Panc1 (cell line): ENCODE measurements around the gene BCL2A1.

GRCh38 chr15:79235984-79236248, 46.6 kb upstream of the ANKRD34C start:
- RRBS, 2 experiments, result no CpG with 5 or more reads among the region's 2 CpGs

DNA sequence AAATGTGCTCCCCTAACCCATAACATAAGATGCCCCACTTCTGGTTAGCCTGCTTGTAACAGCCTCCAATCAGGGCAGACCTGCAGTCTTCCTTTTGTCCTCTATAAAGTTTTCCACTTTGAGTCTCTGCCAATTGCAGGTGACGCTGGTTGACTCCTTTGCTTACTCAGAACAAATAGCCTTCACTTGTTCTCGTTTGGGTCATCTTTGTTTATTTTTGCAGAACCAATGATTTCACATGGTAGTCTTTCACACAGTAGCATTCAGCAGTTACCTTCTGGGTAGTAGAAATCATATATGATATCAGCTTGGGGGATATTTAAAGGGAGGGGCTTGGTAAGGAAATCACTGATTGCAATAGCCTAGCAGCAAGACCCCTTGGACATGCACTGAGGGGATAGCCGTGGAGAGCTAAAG, 225.6 kb downstream of the MINAR1 start:
- RRBS, 2 experiments, result no CpG with 5 or more reads among the region's 3 CpGs

- RRBS, 2 experiments, result no CpG with 5 or more reads among the region's 5 CpGs
Observed at GRCh38 chr15:79846268-79847175, 50.3 kb downstream of the MTHFS start.

DNA sequence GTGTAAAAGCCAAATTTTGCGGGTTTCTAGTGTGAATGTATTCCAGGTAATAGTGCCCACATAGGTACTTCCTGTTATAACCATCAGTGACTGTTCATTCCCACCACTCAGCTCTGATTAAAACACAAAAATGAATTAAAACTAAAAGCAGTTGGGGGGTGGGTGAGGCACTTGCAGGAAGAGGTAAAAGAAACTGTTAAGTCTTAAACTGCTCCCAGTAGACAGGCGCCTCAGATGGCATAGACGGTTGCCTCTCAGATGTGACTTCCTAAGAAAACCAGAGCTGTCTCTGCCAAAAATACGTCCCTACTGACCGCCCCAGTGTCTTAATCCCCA, 930 bp upstream of the MTHFS start:
- RRBS, 2 experiments, result no CpG with 5 or more reads among the region's 5 CpGs

- RRBS, 2 experiments, result 57 to 67% methylated on average over 3 to 6 of the region's 39 CpGs
Observed at GRCh38 chr15:79918809-79920202, 22.5 kb upstream of the MTHFS start.

DNA sequence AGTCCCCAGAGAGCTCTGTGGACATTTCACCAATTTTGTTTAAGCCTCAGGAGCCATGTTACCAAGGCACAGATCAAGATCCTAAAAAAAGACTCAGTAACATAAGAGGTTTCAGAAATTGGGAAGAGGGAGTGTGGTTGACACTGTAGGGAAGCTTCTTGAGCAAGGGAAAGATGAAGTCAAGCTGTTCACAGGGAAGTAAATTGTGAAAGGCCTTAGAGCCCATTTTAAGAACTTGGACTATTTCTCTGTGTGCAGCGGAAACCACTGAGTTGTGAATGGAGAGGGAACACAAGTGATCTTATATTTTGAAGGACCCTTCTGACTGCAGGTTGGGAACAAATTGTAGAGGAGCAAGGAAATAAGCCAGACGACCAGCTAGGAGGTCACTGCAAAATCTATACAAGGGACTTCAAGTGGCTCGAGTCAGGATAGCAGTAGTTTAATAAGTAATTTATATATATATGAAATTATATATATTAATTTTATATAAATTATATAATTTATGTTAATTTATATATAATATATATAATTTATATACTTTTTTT, 18.6 kb downstream of the BCL2A1 start:
- RRBS, 2 experiments, result no CpG with 5 or more reads among the region's 3 CpGs

DNA sequence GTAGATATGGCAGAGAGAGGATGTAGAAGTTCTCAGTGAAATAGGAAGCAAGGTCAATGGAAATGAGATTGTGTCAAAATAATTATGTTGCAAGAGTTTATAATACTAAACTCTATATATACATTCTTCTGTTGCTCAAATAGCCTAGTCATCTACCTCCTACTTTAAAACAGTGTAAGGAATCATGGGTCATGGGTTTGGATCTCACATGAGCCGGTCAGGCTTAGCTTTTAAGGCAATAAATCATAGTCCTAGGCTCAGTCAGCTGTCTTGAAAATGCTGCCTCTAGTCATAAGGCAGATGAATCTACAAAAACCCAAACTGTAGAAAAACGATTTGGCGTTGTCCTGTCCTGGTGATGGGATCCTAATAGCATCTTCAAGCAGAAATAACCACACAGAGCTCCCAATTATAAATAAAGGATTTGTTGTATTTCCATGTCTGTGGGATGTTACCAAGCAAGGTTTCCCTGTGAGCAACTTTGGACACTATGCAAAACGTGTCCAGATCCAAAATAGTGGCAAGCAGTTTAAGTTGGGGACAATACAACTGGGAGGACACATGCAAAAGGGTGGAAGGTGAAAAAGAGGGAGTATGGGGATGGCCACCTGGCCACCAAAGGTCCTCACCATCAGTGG, 16.7 kb downstream of the BCL2A1 start:
- RRBS, 2 experiments, result no CpG with 5 or more reads among the region's 4 CpGs

DNA sequence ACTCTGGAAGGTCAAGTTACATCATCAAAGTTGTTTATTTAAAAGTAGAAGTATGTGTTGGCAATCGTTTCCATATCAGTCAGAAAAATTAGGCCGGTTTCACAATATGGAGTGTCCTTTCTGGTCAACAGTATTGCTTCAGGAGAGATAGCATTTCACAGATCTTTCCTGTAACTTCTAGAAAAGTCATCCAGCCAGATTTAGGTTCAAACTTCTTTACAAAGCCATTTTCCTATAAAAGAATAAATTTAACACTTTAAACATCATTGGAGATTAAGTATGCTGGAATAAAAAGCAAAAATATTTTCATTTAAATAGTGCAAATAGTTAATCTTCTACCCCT, 10.1 kb downstream of the BCL2A1 start:
- RRBS, 2 experiments, result no CpG with 5 or more reads among the region's 2 CpGs

GRCh38 chr15:79970660-79971620, at the start of gene BCL2A1:
BCL2A1 (minus strand) TSS chr15:79971196.
- RRBS, 2 experiments, result no CpG with 5 or more reads among the region's 12 CpGs

DNA sequence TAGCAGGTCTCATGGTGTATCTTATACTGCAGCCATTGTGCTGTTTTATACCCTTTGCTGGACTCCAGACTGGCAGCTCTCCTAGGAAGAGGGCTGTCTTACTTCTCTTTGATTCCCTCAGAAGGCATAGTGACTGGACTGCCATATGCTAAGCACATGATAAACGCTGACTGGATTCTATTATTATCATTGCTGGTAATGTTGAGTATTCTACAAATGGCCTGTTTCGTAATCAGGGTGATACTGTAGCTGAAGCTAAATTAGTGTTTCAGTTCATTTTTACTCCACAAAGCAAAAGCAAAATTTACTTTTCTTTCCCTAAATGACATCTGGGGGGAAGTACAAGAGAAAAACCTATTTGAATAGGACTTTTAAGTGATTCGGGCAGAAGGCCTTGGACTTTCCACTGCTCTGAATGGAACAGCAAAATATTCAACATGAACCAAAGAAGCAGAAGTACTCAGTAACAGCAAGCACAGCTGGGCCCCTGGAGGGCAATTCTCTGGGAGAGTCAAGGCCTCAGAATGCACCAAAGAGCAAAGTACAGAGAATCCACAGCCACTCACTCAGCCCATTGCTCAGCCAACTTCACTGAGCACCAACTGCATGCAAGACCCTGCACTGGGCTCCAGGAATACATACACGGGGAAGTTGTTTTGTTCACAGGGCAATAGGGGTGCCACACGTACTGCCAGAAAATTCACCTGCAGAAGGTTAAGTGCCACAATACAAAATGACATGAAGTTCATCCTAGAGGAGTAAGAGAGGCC, 7.9 kb upstream of the BCL2A1 start:
- RRBS, 2 experiments, result no CpG with 5 or more reads among the region's 5 CpGs

DNA sequence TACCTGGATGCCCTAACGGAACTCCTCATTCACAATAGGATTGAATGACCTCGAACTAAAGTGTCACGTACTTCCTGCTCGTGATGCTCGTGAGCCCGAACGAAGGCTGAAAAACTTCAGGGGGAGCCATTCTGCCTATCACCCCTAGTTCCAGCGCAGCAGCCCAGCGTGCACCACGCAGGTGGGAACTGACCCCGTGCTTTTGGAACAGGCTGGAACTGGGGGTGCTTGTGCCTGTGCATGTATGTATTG, 745 bp upstream of the ZFAND6 start:
- RRBS, 2 experiments, result no CpG with 5 or more reads among the region's 11 CpGs

- RRBS, 2 experiments, result no CpG with 5 or more reads among the region's 7 CpGs
Observed at GRCh38 chr15:80176490-80176924, 23.7 kb downstream of the FAH start.

- RRBS, 2 experiments, result no CpG with 5 or more reads among the region's 5 CpGs
Observed at GRCh38 chr15:80177217-80177943, 24.6 kb downstream of the FAH start.

DNA sequence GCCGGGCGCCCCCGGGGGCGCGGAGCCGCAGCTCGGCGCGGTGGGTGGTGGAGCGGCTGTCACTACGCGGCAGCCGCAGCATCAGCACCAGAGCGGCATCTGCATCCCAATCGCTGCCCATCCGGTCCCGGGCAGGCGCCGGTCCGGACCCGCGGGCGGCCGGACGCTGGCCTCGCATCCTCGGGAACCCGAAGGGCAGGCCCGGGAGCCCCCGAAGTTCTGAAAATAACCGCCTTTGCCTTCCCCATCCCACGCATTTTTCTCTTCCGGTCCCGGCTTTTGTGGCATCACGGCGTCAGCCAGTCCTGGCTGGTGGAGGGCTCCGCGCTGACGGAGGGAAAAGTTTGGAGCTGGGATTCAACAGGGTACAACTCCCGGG, 427 bp downstream of the ARNT2 start:
- RRBS, 2 experiments, result 2 to 5% methylated on average over 14 to 24 of the region's 40 CpGs

DNA sequence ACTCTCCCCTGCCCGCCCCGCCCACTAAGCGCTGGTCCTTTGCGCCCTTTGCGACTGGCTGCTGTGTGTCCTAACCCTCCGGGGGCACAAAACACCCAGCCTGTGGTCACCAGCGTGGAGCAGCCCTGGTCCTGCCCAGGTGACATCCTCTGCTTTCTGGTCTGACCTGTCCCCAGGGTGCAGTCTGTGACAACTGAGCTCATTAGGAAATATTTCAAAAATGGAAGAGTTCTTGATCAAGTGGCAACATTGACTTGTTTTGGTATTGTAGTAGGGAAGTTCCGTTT, 760 bp downstream of the ARNT2 start:
- RRBS, 2 experiments, result 2 to 7% methylated on average over 5 of the region's 8 CpGs

- RRBS, 2 experiments, result no CpG with 5 or more reads among the region's 5 CpGs
Observed at GRCh38 chr15:80635778-80636279, 59.3 kb upstream of the ABHD17C start.

GRCh38 chr15:80682000-80682874, 12.9 kb upstream of the ABHD17C start:
- RRBS, 2 experiments, result no CpG with 5 or more reads among the region's 6 CpGs

GRCh38 chr15:80739763-80740260, 39.4 kb upstream of the CEMIP start:
- RRBS, 2 experiments, result no CpG with 5 or more reads among the region's 4 CpGs

- RRBS, 2 experiments, result no CpG with 5 or more reads among the region's 8 CpGs
Observed at GRCh38 chr15:80777012-80777642, 2.0 kb upstream of the CEMIP start.